SJSA1 (cell line): ENCODE measurements around a stretch of chr10.

DNA sequence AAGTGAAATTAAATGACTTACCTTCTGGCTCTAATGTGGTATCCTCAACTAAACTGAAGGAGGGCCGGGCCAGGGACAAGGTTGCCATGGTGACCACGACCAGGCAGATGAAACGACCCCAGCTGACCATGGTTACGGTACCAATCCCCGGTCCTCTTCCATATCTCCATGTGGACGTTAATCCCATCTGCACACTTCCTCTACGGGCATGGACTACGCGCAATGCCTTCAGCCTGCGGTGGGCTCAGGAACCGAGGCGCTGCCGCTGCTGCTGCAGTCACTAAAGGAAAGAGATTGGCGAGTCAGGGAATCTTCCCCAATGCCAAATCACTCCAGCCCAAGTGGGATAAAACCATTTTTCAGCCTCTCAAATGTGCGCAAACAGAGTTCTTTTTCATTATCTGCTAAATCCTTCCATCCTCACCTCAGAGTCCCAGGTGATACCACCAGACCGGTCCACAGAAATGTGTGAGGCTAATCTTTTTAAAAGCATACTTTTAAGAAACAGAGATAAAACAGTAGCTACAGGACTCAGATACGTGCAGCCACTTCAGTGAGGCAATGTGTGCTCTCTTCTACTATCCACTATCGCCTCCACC, 4.5 kb downstream of the FGFR2 start:
- RAMPAGE, long total RNA = no peak

- RAMPAGE, long total RNA = no peak
These were observed 10.0 kb downstream of the ATE1 start for GRCh38 chr10:121917875-121918184.

GRCh38 chr10:121926499-121927124, 1.2 kb downstream of the ATE1 start:
- RAMPAGE, long total RNA = no peak

DNA sequence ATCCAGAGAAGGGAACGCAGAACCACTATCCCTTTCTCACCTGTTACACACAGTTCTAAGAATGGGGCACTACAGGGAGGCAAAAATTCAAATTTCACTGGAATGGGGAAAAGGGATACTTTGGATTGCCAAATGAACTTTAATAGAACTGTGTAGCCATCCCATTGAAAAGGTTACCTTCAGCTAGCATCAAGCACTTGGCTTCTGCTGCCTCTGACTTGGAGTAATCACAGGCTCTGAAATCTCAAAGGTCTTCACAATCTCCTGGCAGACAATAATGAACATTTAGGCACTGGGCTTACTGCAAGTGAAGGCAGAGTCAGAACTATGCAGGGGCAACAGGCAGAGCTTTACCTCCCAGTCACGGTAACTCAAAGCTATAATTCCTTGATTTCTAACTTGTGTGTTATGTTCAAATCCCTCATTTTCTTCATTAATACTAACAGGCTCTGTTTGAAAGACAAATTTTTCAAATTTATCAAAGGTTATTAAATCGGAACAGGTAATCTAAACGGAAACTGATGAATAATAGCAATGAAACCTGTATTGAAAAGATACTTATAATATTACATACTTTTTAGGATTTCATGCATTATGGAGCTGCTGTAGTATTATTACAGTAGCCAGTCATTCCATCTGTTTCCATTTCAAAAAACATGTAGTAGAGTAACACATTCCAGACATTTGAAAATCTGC, 15.7 kb downstream of the NSMCE4A start:
- RAMPAGE, long total RNA = no peak

- RAMPAGE, long total RNA = no peak
These were observed 9.9 kb downstream of the NSMCE4A start for GRCh38 chr10:121965097-121965554.

- RAMPAGE, long total RNA = no peak
These were observed 55.9 kb downstream of the TACC2 start for GRCh38 chr10:122044676-122045511.

GRCh38 chr10:122083235-122084168, 94.5 kb downstream of the TACC2 start:
- RAMPAGE, long total RNA = no peak

DNA sequence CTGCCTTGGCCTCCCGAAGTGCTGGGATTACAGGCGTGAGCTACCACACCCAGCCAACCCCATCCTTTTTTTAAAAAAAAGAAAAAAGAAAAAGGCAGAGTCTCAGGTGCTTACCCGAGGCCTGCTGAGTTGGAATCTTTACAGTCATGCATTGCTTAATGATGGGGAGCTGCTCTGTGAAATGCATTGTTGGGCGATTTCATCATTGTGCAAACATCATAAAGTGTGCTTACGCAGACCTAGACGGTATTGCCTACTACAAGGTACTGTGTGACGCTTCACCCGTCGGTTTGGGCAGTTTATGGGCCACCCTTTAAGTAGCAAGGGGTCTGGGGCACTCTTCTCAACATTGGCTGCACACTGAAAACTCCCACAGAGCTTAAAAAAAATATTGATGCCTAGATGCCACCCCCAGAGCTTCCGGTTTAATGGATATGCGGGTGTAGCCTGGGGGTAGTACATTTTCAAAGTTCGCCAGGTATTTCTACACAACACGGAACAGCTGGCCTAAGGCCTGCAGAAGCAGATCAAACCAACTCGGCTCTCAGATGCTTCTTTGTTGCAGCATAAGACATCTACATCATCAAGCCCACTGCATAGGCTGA, 113.0 kb downstream of the TACC2 start:
- RAMPAGE, long total RNA = no peak

DNA sequence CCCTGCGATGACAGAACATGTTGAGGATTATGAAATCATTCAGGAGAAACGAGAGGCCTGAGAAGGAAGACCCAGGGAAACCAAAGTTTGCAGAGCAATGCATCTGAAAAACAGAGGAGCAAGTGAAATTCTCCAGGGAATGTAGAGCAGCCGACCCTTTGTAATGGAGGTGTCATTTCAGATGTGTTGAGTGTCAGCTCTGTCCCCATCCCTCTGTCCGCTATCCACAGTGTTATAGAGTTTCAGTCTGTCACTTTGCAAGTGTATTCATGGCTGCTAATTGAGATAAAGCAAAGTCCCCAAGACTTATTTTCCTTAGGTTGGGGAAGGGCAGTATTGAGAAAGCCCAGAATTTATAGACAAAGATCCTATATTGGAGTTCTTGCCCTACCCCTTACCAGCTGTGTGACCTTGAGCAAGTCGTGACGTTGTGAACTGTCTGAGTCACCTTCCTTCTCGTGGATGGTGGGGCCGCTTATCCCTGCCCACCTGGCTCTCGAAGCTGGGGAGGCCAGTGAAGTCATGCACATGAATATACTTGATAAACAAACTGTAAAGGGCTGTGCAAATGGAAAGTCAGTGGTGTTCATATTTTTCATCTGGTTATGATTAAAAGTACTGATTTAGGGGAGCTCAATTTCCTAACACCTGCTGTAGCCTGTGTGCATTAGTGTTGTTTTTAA, 127.3 kb downstream of the TACC2 start:
- RAMPAGE, long total RNA = no peak

GRCh38 chr10:122149026-122150055, 121.8 kb upstream of the BTBD16 start:
- RAMPAGE, long total RNA = no peak

DNA sequence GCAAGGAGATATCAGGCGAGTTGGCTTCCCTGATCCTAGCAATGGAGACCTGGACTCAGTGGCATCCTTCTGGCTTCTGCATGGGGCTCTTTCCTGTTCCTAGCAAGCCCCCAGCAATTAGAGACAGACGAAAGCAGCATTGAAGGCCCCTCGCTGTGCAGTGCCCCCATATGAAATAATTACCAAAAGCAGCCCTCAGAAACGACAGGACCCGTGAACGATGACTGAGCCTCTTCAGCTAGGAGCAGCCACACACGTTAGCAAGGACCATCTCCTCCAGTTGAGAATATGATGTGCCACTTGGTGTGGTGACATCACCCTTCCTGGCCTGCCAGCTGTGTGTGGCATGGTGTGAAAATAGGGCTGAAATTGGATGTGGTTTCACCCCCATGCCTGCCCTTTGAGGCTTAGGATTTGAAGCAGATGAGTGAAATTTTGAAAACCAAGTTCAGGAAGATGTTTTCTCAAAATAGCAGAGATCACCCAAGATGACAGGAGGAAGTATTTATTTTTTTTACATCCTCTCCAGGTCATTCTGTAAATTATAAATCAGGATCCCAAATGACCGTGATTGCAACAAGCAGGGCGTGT, 49.2 kb upstream of the BTBD16 start:
- RAMPAGE, long total RNA = no peak

DNA sequence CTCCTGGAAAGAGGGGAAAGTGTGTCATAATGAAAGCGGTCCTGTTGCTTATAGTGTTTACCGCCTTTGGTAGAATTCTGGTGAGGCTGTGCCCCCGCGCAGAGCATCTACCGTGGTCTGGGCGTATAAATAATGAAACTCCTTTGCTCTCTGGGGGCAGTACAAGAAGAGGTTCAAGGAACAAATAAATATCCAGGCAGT, 978 bp downstream of the PLEKHA1 start:
- RAMPAGE, long total RNA = no peak

- RAMPAGE, long total RNA = no peak
These were observed 6.4 kb downstream of the PLEKHA1 start for GRCh38 chr10:122380907-122381389.

DNA sequence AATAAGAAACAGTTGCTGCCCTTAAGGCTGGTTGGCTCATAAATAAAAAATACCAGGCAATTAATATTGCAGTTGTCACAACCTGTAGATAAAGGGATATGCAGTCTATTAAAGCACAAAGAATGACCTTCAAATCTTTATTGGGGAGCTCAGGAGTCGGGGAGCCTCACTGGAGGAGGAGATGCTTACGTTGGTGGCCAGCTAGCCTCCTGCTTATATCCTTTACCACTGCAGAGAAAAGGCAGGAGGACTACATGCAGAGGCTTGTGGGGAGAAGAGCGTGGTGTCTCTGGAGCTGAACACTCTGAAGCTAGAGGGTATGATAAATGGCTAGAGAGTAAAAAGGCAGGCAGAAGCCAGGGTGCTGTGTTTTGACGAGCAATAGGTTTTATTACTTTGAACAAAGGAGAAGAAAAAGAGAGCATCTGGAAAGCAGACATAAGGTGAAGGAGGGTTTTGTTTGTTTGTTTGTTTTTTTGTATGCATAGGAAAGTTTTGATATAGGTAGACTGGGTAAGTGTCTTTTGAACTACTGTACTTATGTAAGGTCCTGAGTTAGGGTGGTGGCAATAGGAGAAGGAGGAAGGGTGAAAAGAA, 26.5 kb downstream of the PLEKHA1 start:
- RAMPAGE, long total RNA = no peak

- RAMPAGE, long total RNA = no peak
These were observed 565 bp upstream of the HTRA1 start for GRCh38 chr10:122460678-122461297.

DNA sequence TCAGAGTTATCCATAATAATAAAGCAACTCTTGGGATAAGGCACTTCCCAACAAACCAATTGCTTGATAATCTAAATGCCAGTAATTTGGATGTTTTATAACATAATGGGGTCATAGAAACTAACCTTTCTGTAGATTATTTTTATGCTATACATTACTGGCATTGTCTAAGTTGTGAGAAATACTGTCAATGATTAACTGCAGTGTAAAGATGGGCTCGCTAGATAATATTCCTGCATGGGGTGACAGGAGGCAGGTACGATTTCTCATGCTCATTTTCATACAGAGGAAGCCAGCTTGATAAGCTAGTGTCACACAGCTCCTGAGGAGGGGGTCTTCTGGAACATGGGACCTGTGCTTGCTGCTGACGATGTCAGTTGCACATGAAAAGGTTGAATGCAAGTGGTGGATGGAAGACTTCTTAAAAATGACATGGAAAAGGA, 27.7 kb upstream of the DMBT1 start:
- RAMPAGE, long total RNA = no peak

DNA sequence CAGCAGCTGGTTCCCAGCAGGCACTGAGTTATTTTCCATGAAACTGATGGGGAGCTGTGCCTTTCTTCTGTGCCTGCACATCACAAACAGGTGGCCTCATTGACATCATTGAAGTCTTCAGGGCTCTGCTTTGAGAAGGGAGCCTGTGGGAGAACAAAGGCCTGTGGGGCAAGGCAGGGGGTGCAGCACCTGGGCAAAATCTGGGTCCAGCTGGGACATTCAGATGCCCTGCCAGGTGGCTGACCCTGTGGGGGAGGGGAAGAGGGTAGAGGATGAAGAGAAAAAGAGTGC, 366 bp upstream of the CUZD1 start:
- RAMPAGE, long total RNA = no peak

- RAMPAGE, long total RNA = no peak
These were observed 6.6 kb upstream of the CUZD1 start for GRCh38 chr10:122852221-122852748.

DNA sequence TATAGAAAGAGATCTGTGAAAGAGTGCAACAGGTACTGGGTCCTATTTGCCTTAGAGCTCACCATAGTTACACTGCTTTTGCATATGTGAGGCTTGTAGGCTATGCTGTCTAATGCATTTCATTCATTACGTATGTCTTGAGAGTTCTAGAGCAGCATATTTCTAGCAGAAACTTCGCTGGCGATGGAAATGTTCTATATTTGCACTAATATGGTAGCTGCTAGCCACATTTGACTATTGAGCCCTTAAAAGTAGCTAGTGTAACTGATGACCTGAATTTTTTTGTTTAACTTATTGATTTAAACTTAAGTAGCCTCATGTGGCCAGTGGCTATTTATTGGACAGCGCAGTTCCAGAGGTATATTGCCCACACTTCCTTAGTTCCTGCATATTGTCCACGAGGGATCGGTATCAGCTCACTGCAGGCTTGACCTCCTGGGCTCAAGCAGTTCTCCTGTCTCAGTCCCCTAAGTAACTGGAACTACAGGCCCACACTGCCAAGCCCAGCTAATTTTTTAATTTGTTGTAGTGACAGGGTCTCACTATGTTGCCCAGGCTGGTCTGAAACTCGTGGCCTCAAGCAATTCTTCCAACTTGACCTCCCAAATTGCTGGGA, 3.7 kb downstream of the PSTK start:
- RAMPAGE, long total RNA = no peak

DNA sequence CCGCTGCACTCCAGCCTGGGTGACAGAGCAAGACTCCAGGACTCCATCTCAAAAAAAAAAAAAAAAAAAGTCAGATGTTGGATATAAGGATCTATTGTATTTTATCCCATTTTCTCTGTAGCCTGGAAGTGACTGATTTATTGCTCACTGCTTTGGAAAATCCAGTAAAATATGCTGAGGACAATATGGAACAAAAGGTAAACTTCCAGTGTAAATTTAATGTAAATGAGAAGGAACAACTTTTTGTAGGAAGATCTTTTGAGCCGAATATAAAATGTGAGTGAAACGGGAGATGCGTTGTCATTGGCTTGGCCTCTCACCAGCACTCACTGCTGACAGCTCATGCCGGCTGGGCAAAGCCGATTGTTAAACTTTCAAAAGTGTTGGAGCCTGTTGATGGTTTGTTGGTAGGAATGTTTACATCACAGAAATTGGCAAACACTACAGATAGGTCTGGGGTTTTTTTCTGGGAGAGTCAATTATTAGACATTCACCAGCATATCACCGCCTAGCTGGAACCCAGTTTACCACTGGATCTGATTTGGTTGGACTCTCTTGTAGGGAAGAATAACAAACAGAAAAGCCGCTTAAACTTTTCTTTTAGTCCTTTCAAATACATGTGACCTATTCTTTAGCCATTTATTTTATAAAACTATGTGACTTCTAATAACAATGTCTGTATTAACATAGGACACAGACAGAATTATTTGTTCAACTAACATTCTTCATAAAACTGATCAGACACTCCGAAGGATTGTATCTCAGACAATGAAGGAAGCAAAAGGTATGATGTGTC, 6.2 kb downstream of the PSTK start:
- RAMPAGE, long total RNA = no peak